Foreskin keratinocyte (primary cell): Measurements from ENCODE around the genes ARL6IP4, PITPNM2 and GTF2H3.

GRCh38 chr12:122980122-122981032 lies at the start of gene ARL6IP4:
Gene ARL6IP4, plus strand, starts transcription at chr12:122980681.
- RAMPAGE, total RNA, result start-site peak on the plus strand at chr12:122980687-122980797, 1,653 and 1,245 reads in 2 replicates

GRCh38 chr12:123114146-123114662 lies 36.7 kb downstream of the PITPNM2 start:
- RAMPAGE, total RNA, result no peak

DNA sequence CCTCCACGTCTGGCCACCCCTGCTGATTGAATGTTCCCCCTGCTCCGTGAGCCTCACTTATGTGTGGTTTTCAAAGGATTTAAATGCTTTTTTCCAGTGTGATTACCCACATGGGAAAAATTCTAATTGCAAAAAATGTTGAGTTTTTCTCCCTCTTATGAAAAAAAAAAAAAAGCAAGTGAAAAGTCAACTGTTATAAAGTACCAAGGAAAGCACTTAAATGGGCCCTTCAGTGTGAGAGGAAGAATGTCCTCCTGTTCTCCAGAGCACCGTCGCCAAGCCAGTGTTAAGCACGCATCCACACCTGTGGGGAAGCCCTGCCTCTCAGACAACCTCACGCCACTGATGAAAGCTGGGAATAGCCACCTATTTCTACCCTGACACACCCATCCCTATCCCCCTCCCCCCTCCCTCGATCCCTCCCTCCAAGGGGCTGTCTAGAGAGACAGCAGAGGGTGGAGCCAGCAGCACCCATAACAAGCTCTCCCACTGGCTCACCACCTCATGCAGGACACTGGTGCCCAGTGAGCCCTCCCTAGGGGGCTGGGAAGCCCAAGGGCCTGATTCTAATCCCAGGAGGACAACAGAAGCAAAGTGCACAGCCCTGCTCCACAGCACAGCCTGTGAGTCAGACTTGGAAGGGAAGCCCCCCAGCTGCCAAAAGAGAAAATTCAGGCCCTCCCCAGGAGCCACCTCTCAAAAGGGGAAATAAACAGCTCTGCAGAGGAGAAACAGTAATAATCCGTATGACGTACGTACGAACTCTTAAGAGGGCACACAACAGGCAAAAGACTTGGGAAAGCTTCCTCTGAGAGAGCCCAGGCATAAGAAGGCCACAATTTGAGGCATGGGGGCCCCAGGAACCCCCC lies 7.9 kb downstream of the PITPNM2 start:
- RAMPAGE, total RNA, result no peak

- RAMPAGE, total RNA, result no peak
Measured at GRCh38 chr12:123150358-123151413, at the start of gene PITPNM2. Gene PITPNM2, minus strand, starts transcription at chr12:123151090.

DNA sequence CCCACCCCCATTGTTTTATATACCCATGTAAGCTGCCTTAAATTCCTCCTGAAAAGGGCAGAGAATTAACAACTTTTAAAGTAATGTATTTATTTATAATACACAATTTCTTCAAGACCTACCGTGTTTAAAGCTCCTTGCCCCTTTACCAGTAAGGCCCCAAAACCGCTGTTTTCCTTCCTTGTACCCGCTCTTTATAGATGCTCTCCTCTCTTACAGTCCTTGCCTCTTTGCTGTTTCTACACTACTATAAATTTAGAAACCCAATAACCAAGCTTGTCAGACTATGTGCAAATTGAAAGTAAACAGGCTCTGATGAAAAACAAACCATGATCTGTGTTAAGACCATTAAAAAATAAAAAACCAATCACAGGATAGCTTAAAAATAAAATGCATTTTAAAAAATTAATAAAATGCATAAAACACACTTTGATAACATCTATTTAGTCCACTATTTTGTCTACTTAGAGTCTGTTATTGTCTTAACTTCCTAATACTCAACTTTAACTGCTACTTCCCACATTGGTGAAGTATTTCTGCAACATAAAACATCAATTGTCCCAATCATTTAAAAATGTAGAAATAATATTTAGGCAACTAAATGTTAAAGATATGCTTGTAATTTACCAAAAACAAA lies 3.8 kb downstream of the MPHOSPH9 start:
- RAMPAGE, total RNA, result no peak

- RAMPAGE, total RNA, result no peak
Measured at GRCh38 chr12:123243825-123244379, 10.7 kb downstream of the MTRFR start.

DNA sequence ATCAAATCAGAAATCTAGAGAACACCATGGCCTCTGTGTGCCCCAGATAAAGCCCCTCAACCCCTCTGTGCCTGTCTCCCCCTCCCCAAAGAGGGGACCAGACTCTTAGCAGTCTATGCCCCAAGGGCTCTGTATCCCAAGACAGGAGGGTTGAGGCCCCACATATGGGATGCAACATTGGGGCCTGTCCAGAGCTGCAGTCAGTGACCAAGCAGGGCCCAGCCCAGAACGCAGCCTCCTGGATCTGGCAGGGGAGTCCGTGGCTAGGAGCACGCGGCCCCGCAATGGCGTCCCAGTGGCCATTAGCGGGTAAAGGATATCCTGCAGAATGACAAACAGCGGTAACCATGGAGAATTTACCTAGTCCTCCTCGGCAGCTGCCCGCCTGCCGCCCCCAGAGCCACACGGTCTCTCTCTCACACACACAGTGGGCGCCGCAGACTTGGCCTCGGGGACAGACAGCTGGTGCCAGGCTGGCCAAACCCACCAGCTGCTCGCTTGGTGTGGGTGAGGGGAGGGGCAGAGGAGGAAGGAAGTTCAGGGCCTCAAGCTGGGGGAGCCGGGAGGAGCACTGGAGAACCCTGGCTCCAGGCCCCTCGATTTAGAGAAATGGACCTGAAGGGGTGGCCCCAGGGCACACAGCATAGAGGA lies 3.7 kb downstream of the CDK2AP1 start:
- RAMPAGE, total RNA, result no peak

GRCh38 chr12:123270992-123271436 lies 642 bp downstream of the CDK2AP1 start:
- RAMPAGE, total RNA, result no peak

- RAMPAGE, total RNA, result no peak
Measured at GRCh38 chr12:123408196-123409412, 24.7 kb downstream of the KMT5A start.

- RAMPAGE, total RNA, result no peak
Measured at GRCh38 chr12:123445266-123446366, 9.1 kb upstream of the RILPL2 start.

DNA sequence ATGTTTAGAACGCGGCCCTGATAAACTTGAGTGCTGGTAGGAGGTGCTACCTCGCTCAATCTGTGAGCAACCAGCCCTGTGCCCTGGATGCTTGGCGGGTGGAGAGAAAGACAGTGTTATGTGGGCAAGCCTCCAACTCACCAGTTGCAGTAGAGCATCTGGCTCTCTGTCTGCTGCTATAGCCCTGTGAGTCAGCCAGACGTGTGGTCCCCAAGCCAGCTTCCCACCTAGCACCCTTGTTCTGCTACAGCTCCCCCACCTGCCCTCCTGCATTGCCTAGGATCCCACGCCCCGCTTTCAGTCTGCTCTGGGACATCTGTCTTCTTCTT lies 13.4 kb downstream of the SNRNP35 start:
- RAMPAGE, total RNA, result no peak

GRCh38 chr12:123532878-123533643 lies 458 bp downstream of the RILPL1 start:
- RAMPAGE, total RNA, result no peak

DNA sequence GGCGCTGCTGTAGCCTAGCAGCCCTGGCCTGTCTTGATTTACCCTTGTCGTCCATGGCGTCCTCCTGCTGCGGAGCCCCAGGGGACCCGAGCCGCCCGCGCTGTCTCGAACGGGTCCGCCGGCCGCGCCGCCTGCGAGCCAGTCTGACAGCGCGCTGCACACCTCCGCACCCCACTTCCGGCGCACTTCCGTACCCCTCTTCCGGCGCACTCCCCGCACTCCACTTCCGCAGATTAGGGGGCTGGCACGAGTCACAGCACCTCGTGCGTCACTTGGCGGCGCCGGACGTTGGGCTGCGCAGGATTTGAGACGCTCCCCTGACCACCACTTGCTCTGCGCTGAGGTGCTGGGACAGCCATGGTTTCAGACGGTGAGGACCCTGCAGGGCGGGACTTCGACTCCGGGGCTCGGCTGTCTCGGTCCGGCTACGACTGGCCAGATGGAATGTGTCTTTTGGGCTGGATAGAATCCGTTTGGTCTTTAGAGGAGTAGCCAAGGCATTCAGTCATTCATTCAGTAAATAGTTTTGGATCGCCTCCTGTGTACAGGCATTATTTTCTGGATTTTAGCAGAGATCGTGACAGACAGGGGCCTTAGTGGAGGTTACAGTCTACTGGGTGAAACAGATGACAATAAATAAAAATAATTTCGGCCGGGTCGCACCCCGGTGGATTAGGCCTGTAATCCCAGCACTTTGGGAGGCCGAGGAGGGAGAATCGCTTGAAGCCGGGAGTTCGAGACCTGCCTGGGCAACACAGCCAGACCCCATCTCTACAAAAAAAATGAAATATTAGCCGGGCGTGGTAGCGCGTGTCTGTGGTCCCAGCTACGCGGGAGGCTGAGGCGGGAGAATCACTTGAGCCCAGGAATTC lies at the start of gene GTF2H3:
GTF2H3 (plus strand) TSS at position 327 of the 872 bp plus-strand sequence.
- RAMPAGE, total RNA, result start-site peak on the minus strand centred at position 149 of the sequence, 50 bp wide, 70 and 180 reads in 2 replicates

DNA sequence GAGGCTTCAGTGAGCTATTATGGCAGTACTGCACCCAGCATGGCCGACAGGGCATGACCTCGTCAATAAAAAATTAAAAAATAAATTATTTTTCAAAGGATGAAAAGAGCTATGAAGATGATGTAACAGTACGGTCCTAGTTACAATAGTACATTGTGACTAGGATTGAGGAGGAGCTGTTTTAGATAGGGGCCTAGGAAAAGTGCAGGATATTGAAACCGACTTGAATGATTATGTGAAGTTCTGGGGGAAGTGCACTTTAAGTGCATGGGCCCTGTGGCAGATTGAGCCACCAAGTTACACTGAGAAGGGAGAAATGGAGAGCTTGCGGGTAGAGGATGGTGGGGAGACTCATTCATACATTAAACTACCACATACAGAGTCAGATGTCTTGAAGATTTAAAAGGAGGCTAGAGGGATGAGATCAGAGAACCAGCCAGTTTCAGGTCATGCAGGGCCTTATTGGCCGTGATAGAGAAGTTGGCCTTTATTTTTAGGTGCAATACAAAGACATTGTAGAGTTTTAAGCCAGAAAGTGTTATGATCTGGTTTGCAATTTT lies 826 bp downstream of the GTF2H3 start:
- RAMPAGE, total RNA, result no peak

DNA sequence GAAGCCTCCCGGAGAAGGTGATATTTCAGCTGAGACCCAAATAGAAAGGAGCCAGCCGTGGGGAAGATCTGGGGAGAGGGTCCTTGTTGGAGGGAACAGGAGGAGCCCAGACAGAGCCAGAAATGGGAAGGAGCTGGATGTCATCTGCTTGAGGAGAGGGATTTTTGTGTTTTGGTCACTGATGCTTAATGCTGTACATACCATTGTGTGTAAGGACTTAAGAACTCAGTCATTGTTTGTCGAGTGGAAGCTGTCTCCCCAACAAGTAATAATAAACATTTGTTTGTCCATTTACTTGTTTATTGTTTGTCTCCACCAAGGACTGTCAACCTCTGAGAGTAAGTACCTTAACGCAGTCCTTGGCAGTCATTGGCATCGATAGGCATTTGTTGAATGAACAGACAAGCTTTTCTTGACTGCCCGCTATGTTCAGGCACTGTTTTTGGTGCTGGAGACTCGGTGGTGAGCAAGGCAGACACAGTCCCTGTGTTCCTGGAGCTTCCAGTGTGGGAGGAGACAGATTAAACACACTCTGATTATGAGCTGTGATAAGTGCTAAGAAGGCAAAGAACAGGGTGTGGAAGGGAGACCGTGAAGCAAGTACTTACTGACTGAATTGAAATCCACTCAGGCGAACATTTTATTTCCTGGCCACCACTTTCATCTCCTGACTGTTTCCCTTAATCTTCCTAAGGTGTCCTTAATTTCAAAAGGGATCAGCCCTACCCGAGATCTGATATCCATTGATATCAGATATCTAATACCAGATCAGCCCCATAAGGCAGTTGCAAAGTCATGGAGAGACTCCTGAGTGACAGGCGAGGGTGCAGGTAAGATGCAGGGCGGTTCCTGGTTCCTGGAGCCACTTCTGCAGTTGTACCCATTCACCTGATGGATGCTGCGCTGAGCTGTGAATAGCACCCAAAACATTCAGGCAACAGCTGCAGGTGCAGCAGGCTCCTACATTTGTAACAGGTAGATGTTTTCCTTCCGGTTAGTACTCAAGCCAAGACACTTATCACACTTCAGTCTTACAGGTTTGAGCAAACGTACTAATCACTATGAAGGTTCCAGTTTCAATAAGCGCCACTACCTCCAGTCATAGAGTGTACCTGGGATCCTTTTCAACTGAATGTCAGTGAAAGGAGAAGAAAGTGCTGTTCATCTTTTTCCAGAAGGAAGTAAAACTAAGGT lies 1.4 kb downstream of the ATP6V0A2 start:
- RAMPAGE, total RNA, result no peak

GRCh38 chr12:123733206-123734200 lies 21.4 kb downstream of the ATP6V0A2 start:
- RAMPAGE, total RNA, result no peak

DNA sequence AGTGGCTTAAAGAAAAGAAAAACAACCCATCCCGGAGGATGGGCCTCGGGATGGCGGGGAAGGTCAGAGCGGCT lies 272 bp downstream of the ZNF664 start:
- RAMPAGE, total RNA, result no peak

- RAMPAGE, total RNA, result no peak
Measured at GRCh38 chr12:124008353-124008725, 35.3 kb downstream of the ZNF664 start.

DNA sequence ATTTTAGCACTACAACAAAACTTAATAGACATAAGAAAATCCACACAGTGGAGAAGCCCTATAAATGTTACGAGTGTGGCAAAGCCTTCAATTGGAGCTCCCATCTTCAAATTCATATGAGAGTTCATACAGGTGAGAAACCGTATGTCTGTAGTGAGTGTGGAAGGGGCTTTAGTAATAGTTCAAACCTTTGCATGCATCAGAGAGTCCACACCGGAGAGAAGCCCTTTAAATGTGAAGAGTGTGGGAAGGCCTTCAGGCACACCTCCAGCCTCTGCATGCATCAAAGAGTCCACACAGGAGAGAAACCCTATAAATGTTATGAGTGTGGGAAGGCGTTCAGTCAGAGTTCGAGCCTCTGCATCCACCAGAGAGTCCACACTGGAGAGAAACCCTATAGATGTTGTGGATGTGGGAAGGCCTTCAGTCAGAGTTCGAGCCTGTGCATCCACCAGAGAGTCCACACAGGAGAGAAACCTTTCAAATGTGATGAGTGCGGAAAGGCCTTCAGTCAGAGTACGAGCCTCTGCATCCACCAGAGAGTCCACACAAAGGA lies 39.4 kb downstream of the ZNF664 start:
- RAMPAGE, total RNA, result no peak

DNA sequence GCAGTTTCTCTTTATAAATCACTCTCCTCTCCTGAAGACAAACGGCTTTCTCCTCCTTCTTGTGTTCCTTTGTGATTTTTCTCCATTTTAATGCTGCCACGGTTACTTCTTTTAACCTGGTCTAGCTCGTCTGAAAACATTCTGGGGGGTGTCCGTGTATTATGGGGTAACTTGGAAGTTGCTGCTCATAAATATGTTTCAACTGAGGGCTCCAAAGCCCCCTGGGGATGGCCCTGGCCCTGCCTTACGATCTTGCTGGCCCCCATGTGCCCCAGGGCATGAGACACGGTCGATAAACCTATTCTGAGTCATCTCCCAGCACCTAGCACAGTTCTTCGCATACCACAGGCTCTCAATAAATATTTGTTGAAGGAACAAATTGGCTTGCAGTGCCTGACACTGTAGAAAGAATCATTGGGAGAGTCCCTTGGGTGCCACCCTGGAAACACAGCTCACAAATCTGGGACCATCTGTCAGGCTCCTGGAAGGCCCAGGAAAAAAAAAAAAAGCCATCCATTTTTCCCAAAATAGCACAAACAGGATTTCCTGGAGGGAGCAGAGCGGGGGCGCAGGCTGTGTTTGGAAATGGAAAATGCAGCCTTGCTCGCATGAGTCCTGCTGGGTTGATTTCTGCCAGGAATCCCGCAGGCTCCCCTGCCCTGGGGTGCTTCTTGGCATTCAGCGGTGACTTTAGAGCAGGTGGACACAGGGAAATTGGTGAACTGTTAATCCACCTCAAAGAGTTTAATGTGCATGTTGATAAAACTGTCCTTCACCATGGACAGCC lies 106.4 kb upstream of the RFLNA start:
- RAMPAGE, total RNA, result no peak